ENCODE measurements around the genes ABT1, H2BC14, ZSCAN26 and GPX6.

GRCh38 chr6:26553341-26553682 lies 15.1 kb downstream of the HMGN4 start:
- PRO-cap, 2 experiments: peak in 1 of 2 experiments; most common plus-strand start chr6:26553497 (in 1)

GRCh38 chr6:26571564-26572516 lies 24.9 kb upstream of the ABT1 start:
- PRO-cap, 2 experiments: peak in 1 of 2 experiments; most common plus-strand start chr6:26572068 (in 1)

DNA sequence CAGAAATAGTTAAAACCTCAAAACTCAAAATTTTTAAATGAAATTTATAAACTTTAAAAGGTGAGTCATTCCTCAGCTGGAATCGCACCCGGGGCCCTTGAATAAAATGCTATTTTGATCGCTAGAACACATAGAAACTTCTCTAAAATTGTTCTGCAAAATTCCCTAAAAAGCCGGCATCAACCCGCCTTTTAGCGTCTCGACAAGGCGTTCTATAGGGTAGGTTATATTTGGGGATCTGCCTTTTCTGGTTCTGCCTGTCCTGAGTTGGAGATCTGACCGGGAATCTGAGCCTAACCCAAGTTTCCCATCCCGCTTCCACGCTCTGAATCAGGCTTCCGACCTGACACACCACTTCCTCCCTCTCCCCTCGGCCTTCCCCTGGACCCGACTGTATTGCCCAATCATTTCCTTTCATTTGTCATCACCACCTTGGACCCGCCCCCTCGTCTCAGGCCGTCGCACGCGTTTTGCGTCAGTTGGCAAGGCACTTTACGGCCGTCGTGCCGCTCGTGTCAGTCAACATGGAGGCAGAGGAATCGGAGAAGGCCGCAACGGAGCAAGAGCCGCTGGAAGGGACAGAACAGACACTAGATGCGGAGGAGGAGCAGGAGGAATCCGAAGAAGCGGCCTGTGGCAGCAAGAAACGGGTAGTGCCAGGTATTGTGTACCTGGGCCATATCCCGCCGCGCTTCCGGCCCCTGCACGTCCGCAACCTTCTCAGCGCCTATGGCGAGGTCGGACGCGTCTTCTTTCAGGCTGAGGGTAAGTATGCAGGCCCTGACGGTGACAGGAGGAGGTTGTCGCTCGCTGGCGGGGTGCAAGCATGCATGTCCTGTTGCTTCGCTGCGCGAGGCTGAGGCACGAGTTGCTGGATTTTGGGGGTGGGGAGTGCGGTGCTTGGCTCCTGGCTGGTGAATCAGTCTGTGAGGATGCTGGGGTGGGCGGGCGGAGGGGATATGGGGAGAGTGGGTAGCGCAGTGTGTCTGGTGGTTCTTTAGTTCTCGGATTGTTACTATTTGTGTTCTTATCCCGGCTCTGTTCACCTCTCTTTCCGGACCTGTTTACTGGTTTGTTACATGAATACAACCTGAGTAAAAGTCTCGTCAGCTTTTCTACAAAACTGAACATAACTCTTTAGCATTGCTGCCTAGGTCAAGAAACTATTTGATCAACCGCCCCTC lies at the start of gene ABT1:
ABT1 (plus strand) TSS at position 495 of the 1,184 bp plus-strand sequence.
- PRO-cap, 2 experiments: peak in 2 of 2 experiments; most common plus-strand start position 518 of the sequence (in 2); most common minus-strand start position 327 of the sequence (in 2)

DNA sequence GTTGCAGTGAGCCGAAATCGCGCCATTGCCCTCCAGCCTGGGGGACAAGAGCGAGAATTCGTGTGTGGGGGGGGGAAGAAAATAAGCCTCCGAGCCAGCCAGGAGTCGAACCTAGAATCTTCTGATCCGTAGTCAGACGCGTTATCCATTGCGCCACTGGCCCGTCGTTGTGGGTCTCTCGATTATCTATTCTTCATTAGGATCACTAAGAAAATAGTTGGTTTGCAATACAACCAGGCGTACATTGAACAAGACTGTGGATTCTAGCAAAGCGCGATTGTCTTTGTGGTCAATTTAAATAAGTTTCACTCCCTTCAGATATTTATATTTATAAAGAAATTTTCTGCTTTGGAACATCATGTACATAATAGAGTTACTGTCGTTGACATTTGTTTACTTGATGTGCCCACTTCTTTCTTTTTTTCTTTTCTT lies 33.7 kb upstream of the PRSS16 start:
- PRO-cap, 2 experiments: no peak in any of the 2 experiments

- PRO-cap, 2 experiments: no peak in any of the 2 experiments
Observed at GRCh38 chr6:27561887-27562330, 89.0 kb upstream of the ZNF184 start.

DNA sequence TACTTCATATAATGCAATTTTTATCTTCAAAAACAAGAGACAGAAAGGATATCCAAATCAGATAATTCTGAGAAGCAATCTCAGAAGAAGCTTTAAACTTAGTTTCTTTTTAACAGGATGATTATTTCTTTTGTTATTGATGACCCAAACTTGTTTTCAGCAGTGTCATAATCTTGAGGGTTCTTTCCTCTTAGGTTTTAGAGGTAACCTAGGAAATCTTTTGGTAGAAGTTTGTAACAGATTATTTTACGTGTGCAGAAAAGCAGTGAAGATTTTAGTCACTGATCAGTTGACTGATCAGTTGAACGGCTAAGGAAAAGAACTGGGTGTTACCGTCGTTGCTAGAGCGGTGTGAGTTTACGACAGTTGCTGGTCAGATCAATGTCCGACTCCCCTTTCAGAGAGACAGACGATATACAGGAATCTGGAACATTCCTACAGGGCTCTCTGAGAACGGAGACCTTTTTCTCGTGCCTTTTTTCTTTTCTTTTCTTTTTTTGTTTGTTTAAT lies 132.0 kb upstream of the ZNF184 start:
- PRO-cap, 2 experiments: no peak in any of the 2 experiments

GRCh38 chr6:27687129-27687410 lies 120.7 kb downstream of the H2BC13 start:
- PRO-cap, 2 experiments: no peak in any of the 2 experiments

- PRO-cap, 2 experiments: peak in 2 of 2 experiments; most common plus-strand start chr6:27815022 (in 2)
Observed at GRCh38 chr6:27814896-27815818, at the start of gene H2BC14. TSS of gene H2BC14 (plus strand) at chr6:27815022.

- PRO-cap, 2 experiments: no peak in any of the 2 experiments
Observed at GRCh38 chr6:27830457-27831428, 617 bp downstream of the H4C12 start.

DNA sequence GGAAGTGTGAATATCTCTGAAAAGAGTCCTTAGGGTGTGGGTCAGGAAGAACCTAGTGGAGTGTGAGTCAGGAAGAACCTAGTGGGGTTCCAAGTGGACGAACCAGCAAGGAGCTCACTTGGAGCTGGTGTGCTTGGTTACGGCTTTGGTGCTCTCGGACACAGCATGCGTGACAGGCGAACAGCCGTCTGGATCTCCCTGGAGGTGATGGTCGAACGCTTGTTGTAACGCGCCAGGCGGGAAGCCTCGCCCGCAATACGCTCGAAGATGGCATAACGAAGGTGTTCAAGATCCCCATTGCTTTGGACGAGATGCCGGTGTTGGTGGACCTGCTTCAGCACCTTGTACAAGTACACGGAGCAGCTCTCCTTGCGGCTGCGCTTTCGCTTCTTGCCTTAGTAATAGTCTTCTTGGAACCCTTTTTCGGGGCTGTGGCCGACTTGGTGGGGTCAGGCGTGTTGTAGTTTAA lies 1.1 kb upstream of the H2AC16 start:
- PRO-cap, 2 experiments: no peak in any of the 2 experiments

DNA sequence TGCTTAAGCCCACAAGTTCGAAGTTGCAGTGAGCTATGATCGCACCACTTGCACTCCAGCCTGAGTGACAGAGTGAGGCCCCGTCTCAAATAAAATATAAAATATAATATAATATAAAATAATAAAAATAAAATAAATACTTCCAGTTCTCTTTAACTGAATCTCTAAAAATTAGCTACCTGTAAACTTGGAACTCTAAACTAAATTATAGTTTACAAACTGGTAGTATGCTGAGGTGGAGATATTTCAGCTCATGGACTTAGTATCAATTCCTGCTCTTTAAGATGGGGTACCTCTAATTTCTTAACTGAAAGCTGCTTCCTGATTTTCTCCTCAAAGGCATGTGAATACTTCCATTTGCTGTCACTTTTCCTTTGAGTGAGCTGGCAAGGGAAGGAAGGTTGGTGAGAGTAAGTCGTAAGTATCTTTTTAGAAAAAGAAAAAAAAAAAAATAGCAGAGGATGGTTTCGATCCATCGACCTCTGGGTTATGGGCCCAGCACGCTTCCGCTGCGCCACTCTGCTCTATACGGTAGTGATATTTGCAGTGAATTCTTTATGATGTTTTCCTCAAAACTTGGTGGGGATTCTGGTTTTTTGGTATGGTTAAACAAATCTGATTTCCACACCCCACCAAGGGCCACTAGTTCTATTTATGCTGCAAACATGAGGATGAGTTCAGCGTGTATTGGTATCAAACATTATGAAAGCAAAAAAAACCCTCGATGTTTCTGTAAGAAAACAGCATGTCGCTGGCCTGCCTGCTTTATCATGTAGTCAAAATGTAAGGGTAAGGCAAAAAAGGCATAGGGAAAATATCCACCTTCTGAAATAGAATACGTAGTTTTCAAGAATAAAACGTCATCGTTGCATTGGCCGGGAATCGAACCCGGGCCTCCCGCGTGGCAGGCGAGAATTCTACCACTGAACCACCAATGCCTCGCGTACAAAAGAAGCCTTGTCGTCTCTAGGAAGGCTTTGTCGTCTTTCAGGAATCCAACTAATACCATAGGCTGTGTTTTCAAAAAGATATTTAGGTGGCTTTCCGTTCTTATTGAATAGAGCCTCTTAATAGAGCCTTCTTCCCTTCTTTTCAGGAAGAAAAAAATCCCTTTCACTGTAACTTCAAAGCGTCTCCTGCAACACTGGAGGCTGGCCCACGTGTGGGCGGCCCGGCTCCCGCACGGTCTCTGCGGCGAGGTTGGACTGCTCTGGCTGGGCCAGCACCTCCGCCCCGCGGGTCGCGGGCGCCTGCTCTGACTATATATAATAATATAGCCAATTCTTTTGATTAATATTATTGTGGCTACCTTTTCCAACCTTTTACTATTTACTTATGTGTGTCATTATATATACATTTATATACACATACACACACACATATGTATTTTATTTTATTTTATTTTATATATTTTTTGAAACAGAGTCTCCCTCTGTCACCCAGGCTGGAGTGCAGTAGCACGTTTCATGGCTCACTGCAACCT lies 9.4 kb downstream of the H2BC17 start:
- PRO-cap, 2 experiments: peak in 2 of 2 experiments; most common minus-strand start position 530 of the sequence (in 2)

DNA sequence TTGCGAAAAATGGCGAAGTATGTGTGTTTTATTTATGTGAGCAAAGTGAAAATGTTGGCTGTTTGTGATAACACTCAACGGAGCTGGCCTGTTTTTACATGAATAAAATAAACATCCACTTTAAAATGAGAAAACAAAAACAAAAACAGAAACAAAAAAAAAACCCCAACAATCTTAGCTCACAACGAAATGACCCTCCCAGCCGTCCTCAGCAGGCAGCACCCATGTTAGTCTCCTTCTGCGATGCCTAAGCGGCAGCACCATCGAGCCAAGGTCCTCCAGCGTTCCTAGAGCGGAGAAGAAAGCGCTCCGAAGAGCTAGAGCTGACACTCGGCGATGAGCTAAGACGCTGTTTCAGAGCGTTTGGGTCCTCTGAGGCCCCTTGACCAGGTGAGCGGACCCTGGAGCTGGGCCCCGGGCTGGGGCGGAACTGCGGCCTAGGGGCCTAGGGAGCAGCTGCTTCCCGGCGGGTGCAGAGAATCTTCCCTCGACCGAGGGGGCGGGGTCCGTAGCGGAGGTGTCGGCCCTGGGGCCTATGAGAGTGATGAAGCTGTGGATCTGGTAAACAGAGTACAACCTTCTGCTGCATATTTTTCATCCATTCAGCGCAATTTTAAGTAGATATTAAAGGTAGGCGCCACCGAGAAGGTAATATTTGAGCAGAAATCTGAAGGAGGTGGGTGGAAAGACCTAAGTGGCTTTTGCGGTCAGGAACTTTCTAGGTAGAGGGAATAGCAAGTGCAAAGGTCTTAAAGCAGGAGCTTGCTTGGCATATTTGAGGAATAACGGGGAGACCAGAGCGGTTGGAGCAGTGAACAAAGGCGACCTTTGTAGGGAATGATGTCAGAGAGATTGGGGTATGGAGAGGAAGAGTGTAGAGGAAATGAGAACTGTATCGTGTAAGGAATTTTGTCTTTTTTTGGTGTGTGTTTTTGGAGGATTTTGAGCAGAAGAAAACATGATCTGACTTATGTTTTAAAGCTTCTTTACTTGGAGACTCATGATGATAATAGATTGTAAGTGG lies at the start of gene ZSCAN26:
ZSCAN26 (plus strand) TSS at position 320 of the 1,024 bp plus-strand sequence.
- PRO-cap, 2 experiments: peak in 2 of 2 experiments; most common plus-strand start position 320 of the sequence (in 2); most common minus-strand start position 245 of the sequence (in 2)

GRCh38 chr6:28353753-28355119 lies 4.5 kb downstream of the ZKSCAN3 start:
- PRO-cap, 2 experiments: peak in 2 of 2 experiments; most common plus-strand start chr6:28354321 (in 1); most common minus-strand start chr6:28354204 (in 1)

- PRO-cap, 2 experiments: peak in 2 of 2 experiments; most common plus-strand start chr6:28355945 (in 1); most common minus-strand start chr6:28355826 (in 1)
Observed at GRCh38 chr6:28355608-28356513, 6.1 kb downstream of the ZKSCAN3 start.

GRCh38 chr6:28372081-28372519 lies 22.4 kb downstream of the ZKSCAN3 start:
- PRO-cap, 2 experiments: no peak in any of the 2 experiments

DNA sequence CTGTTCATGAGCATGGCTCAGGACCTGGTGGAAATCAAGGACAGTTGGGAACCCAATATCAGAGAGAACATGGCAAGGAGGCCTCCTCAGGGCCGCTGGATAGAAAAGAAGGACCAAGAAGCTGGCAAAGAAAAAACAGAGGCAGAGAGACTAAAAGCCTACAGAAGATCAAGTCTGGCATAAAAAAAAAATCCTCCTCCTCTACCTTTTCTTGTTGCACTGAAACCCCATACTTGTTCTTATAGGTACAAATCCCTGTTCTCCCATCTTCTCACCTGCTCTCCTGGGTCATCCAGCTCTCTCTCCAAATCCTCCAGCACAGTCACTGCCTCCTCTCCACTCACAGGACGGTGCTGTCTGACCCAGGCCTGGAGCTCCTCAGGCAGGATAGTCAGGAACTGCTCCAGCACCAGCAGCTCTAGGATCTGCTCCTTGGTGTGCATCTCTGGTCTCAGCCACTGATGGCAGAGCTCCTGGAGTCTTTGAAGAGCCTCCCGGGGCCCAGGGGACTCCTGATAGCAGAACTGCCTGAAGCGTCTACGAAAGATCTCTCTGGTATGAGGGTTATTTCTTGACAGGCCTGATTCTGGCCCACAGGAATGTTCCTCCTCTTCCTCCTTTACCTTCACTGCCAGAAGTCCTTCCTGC lies 7.6 kb downstream of the ZSCAN23 start:
- PRO-cap, 2 experiments: no peak in any of the 2 experiments

DNA sequence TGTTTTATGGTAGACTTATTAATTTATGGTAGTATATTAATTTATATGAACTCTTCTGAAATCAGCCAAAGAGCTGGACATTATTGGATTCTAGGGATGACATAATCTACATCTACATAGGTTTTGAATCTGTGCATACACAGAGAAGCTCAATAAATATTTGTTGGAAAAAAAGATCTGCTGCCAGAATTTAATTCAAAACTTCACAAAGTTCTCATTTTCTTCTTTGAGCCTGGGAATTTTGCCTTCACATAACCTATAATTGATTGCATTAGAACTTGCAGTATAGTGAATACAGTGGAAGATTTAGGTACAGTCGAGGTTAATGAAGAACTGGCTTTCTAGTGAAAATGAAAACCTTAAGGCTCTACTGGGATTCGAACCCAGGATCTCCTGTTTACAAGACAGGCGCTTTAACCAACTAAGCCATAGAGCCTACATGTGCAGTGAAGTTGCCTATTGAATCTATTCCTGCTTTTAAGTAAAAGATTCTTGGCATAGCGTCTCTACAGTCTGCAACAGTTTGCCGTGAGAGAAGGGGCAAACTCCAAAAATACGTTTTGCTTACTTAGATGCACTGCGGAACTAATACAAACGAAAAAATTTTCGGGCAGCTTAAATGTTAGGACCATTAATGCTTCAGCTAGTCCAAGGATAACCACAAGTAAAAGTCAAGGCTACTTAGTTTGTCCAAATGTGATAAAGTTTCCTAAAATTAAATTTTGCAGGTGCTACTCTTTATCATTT lies 31.1 kb upstream of the ZSCAN23 start:
- PRO-cap, 2 experiments: no peak in any of the 2 experiments

DNA sequence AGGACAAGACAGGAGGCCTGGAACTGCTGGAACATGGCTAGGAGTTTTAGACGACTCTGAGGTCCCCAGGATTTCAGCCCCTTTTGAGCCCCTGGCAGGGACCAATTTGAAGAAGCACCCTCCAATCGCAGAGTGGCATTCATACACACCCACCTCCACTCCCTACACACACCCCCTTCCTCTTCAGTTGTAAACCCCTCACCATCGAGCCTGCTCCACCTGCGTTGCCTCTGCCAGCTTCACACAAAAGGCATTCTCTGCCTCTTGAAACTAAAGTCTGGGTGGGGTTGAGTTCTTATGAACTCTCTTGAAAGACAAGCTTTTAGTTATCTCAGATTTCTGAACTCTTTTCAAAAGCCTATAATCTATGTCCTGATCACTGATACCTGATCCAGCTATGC lies at the start of gene GPX6:
GPX6 (minus strand) TSS at position 85 of the 401 bp plus-strand sequence.
- PRO-cap, 2 experiments: no peak in any of the 2 experiments

DNA sequence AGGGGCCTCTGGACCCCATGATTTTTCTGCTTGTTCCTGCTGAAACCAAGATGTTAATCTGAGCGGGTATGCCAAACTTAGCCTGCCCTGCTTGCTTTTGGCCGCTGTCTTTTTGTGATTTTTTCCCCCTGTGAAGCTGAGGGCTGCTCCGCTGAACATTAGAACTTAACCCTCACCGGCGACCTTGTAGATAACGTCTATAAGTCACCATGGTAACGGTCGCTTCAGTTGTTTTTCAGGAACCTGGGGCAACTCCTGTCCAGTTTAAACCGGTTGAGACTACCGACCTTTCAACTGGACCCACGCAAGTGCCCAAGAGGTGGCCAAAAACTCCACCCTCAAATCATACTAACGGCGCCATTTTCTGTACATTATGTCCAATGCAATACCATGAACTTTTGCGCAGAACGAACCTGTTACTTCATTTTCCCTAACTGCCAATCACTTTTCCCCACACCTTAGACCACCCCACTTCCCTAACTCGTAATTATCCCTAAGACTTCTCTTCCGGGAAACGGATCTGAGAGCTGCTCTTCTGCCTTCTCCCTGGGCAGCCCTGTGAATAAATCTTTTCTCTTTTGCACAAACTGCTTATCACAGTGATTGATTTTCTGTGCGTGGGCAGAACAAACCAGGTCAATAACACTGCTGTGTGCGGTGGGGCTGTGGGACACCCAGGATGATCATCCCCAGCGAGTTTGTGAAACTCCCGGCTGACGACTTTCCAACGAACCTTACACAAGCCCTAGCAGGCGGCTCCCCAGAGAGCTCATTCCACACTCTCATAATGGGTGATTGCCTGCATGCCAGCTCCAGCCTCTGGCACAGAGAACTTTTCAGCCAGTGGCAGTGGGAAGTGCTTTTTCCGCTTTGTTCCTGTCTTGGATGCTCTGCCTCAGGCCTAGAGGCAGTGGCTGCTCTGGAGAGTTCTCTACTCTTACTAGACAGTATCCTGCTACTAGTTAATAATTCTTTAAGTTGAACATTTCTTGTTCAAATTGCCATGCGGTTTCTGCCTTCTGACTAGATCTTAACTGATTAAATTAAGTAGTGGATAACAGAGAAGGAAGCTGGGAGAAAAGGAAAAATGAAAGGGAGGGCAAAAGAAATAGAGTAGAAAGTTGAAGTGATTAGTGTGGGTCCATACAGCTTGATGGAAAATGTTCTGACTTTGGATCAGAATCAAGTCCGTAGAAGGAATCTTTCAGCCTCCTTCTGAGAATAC lies 28.6 kb downstream of the GPX5 start:
- PRO-cap, 2 experiments: no peak in any of the 2 experiments

GRCh38 chr6:28566004-28566843 lies 20.9 kb downstream of the SCAND3 start:
- PRO-cap, 2 experiments: no peak in any of the 2 experiments